Measurements from ENCODE around the genes PLEKHG2, TIMM50, EID2B and TTC9B.

DNA sequence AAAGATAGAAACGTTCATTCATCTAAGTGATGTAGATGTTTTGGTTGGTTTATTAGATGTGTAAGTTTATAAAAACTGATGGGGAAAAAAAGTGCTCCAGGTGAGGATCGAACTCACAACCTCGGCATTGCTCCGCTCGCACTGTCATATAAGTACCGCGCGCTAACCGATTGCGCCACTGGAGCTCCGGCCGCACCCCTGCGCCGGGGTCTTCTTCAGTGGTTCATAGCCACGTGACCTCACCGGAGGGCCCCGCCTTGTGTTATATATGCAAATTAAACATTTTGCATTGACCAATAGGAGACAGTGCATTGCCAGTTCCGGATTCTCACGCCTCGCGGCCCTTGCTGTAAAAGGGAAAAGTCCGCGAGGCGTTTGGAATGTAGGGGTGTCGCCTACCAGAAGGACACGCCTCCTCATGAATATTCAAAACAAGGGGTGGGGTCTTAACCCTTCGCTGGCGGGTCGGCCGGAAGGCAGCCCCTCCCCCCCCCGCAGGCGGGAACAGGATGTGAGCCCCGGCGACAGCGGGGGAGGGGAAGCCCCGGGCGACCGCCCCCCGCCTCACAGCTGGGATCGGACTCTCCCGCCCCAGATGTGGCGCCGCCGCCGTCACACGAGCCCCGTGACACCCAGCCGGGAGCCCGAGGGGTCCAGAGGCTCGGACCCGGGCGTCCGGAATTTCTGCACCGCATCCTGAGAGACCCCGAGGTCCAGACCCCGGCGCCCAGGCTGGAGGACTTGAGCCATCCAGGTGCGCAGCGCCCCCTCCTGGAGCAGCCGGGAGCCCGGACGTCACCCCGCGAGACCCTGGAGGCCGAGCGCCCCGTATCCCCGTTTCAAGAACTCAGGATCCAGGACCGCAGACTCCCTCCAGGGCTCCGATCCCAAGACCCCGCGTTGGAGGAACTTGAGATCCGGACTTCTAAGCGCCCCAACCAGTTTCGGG is at the start of gene PLEKHG2:
Gene PLEKHG2, plus strand, starts transcription at position 594 of the 949 bp plus-strand sequence.
- RRBS = 2% methylated on average over 22 of the region's 75 CpGs

DNA sequence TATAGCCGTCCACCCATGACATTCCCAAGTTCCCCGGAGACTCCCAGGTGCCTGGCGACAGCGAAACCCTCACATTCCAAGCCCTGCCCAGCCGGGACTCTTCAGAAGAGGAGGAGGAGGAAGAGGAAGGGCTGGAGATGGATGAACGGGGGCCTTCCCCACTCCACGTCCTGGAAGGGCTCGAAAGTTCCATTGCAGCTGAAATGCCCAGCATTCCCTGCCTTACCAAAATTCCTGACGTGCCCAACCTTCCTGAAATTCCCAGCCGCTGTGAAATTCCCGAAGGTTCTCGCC is 10.2 kb downstream of the PLEKHG2 start:
- RRBS = 86% methylated on average over 4 of the region's 12 CpGs

- RRBS = 79% methylated on average over 11 of the region's 29 CpGs
Measured at GRCh38 chr19:39423329-39423760, 10.9 kb downstream of the PLEKHG2 start.

DNA sequence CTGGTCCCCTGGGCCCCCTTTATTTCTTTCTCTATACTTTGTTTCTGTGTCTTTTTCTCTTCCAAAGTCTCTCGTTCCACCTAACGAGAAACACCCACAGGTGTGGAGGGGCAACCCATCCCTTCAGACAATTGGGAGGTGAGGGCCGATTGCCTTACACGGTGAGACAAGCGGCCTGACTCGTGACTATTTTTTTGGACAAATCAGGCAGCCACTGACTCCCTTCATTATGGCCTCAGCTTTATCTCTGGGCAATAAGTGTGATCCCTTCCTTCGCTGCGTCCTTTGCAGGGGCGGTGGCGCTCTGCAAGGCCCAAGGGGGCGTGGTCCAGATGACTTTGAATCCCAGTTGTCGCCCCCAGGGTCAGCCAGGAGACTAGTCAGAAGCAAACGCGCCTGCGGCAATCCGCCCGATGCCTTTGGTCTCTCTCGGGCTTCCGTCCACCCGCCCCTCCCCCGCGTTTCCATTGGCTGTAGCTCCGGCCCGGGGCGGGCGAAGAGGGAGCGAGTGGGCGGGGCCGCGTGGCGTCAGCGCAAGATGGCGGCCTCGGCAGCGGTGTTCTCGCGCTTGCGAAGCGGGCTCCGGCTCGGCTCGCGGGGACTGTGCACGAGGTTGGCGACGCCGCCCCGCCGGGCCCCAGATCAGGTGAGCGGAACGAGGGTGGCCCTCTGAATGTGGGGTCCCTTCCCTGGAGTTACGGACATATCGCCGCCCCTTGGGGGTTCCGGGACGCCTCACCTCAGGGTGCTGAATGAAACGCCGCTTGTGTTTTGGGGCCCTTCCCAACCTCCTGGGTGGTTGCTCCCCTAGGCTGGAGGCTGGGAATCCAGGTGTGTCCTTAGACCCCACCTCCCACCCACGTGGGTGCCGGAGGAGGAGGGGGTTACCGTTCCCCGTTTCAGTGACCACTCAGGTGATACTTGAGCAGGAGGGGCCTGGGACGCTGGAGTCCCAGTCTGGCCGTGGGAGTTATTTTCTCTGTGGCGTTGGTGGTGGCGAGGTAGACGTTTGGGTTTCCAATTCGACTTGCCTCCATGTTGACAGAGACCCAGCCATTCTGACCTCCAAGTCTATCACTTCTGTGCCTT is at the start of gene TIMM50:
Gene TIMM50, plus strand, starts transcription at position 523 of the 1,089 bp plus-strand sequence.
- RRBS = 1% methylated on average over 27 of the region's 68 CpGs

DNA sequence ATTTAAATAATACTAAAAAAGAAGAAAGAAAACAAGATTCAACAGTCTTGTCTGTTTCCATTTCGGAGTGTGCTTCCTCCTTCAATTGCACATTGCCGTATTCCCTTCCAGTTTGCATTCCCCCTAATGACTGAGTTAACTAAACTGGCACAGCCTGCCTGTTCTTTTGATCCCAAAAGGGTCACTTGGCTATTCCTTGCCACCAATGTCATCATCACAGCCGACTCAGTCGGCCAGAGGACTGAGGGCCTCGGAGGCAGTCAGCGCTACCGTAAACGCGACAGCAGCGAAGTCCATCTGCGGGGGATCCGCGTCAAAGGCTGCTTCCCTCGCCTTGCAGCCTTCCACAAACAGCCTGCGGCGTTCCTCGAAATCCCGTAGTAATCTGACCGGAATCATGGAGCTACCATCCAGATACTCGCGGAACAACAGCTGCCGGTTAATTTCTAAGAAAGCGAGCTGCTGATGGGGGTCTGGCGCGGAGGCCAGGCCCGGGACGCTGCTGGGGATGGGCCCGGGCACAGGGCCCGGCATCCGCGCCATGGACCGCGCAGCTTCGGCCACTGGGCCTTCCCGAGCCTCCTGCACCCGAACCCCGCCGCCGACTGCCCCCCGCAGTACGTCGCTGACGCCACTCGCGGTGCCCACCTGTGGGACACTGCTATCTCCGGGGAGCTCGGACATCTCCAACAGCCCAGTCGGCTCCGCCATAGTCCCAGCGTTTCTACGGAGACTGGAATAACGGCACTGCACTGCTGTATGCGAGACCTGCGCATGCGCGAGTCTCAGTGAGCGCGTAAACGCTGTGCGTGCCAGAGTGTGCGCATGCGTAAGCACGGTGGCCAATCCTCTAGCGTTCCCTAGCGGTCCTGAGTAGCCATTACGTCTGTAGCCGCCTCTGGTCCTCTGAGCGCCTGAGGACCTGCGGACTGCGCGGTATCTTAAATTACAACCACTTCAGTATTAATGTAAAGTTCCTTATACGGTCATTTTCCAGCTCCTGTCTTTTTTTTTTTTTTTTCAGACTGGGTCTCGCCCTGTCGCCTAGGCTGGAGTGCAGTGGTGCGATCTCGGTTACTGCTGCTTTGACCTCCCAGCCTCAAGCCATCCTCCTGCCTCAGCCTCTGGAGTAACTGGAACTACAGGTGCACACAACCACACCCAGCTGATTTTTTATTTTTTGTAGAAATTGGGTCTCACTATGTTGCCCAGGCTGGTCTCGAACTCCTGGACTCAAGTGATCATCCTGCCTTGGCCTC is at the start of gene EID2B:
Gene EID2B, minus strand, starts transcription at position 761 of the 1,259 bp plus-strand sequence.
- RRBS = 1% methylated on average over 17 of the region's 77 CpGs

- RRBS = no CpG with 5 or more reads among the region's 9 CpGs
Measured at GRCh38 chr19:39897844-39898184, 51.6 kb upstream of the FBL start.

- RRBS = no CpG with 5 or more reads among the region's 25 CpGs
Measured at GRCh38 chr19:40147605-40148444, 43.4 kb upstream of the MAP3K10 start.

- RRBS = 3% methylated on average over 21 of the region's 31 CpGs
Measured at GRCh38 chr19:40218231-40218491, at the start of gene TTC9B. Gene TTC9B, minus strand, starts transcription at chr19:40218384.

- RRBS = no CpG with 5 or more reads among the region's 9 CpGs
Measured at GRCh38 chr19:40218492-40218883, 304 bp upstream of the TTC9B start.

DNA sequence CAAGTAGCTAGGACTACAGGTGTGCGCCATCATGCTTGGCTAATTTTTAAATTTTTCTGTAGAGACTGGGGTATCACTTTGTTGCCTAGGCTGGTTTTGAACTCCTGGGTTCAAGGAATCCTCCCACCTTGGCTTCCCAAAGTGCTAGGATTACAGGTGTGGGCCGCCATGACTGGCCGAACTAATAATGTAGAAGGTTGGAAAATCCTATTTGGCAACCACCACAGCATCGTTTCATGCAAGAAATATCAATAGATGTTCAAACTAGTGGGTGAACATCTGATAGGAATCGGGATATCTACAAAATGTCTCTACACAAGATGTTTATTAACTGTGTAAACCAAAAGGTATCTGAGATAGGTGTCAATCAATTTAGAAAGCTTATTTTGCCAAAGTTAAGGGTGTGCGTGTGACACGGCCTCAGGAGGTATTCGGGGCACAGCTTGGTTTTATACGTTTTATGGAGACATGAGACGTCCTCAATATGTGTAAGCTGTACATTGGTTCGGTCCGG is 1.5 kb upstream of the CCNP start:
- RRBS = no CpG with 5 or more reads among the region's 12 CpGs

GRCh38 chr19:40263526-40263863 is 21.6 kb downstream of the AKT2 start:
- RRBS = no CpG with 5 or more reads among the region's 8 CpGs

- RRBS = 83% methylated on average over 3 of the region's 21 CpGs
Measured at GRCh38 chr19:40367318-40368033, 19.0 kb downstream of the PLD3 start.

DNA sequence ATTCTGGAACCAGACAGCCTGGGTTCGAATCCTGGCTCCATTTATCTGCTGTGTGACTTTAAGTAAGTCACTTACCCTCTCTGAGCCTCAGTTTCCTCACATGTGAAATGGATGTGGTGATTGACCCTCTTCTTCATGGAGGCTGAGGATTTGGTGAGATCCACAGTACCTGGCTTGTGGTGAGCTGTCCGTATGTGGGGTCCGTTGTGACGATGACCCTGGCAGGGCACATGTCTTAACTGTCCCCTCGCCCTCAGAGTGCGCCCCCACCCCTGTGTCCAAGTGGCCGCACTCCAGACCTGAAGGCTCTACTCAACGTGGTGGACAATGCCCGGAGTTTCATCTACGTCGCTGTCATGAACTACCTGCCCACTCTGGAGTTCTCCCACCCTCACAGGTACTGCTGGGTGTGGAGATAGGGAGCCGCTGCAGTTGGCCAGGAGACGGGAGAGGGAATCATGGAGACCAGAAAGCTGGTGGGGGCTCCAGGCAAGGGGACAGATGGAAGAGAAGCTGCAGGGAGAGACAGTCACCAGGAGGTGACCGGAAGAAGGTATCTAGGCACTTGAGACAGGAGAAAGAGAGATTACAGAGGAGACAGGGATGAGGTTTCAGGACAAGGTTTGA is 15.6 kb downstream of the HIPK4 start:
- RRBS = 100% methylated on average over 1 of the region's 14 CpGs

DNA sequence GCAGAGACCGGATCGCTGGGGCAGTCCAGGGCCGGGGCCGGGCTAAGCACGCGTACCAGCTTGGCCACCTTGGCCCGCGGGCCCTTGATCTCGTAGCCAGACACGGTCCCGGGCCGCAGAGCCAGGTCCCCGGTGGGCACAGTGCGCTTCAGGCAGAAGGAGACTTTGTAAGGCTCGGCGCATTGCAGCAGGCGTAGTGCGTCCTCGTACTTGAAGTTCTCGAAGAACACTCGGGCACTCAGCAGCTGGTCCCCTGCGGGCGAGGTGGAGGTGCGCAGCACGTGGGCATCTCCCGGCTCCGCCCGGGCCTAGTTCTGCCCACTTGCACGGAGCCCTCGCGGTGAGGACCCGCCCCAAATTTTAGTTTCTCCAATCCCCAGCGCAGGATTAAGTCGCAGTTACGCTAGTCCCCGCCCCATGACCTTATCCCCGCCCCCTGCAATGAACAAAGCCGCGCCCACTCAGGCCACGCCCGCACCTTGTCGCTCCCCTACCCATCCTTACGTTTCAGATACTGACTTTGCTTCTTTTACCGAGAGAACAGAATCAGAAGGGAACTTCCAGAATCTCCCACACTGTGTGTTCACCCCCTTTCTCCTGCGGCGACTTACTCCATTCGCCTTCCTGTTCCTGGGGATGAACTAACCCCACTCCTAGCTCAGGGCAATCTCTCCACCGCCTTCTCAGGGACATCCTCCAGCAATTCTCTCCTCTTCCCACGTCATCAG is 8.7 kb upstream of the HIPK4 start:
- RRBS = 46% methylated on average over 9 of the region's 49 CpGs

GRCh38 chr19:40424548-40424963 is 1.2 kb downstream of the SERTAD1 start:
- RRBS = no CpG with 5 or more reads among the region's 3 CpGs

- RRBS = no CpG with 5 or more reads among the region's 12 CpGs
Measured at GRCh38 chr19:40424964-40425281, 869 bp downstream of the SERTAD1 start.

- RRBS = no CpG with 5 or more reads among the region's 7 CpGs
Measured at GRCh38 chr19:40443656-40443804, 605 bp downstream of the SERTAD3 start.

DNA sequence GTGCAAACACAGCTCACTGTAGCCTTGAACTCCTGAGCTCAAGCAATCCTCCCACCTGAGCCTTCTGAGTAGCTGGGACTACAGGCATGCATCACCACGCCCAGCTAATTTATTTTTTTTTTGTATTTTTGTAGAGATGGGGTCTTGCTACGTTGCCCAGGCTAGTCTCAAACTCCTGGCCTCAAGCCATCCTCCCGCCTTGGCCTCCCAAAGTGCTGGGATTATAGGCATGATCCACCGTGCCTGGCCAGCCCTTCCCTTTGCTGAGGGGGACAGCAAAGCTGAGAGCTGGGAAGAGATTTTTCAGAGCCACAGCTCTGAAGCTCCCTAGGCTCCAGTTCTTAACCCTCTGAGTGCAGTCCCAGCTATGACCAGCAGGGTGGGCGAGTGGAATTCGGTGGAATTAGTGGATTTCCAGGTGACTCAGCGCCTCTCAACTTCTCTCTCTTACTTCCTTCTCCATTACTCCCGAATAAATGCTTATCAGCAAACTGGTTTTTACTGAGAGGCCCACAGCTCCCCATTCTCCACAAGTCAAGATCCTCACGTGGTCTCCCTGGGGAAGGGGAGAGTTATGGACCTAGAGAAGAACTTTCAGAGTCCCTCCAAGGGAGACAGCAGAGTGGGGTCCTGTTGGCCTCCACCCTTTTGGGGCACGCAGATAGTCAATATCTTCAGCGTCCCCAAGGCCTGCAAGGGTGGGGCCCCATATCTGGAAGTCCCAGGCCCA is 1.2 kb downstream of the BLVRB start:
- RRBS = no CpG with 5 or more reads among the region's 11 CpGs

GRCh38 chr19:40523050-40523703 is 53.5 kb upstream of the SHKBP1 start:
- RRBS = no CpG with 5 or more reads among the region's 12 CpGs

GRCh38 chr19:40542209-40542620 is 34.5 kb upstream of the SHKBP1 start:
- RRBS = no CpG with 5 or more reads among the region's 6 CpGs